ENCODE data around the genes MUC15, CCDC34, LGR4 and BDNF.

DNA sequence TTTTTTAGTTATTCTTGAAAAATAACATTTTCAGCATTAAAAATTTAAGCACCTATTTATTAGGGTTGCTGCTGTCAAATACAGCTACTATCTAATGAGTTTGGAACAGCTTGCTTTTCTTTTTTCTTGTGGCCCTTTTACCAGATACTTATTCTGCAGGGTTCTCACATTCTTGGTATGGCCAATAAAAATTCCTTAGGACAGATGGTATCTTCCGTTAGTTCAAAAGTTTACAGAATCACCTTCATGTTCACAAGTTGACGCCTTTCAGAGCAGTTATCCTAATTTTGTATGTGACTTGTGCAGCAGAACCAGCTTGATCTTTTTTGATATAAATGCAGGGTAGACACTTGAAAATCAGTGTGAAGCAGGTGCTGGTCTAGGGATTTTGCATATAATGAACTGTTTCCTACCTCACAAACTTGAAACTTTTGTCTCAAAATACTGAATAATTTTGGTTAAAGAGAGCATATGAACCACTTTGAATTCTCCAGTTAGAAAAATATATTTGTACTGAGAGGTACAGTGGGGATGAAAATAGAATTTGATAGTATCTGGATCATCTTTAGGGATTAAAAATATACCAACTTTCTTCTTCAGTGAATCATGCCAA lies 13.7 kb downstream of the GAS2 start:
- PRO-cap = no peak
- RAMPAGE, long total RNA, 4 experiments = no peak in any of the 4 experiments

DNA sequence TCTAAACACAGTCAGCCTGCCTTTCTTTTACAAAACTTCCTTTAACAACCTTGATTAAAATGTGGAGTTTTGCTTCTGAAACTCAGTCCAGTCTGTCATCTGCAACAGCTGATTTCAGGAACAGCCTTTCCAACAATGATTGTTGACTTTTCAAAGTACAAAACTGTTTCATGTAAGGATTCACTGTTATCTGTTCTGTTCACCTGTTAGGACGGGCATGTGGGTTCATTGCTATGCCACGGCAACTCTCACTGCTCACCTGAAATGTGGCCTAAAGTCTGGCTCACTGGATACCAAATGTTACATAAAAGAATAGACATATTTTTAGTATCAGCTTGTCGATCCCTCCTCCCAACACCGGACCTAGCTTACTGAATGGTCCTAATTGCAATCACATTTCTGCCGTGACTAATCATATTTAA lies 242.8 kb downstream of the LUZP2 start:
- PRO-cap = no peak
- RAMPAGE, long total RNA, 4 experiments = no peak in any of the 4 experiments

- PRO-cap = no peak
- RAMPAGE, long total RNA, 4 experiments = no peak in any of the 4 experiments
These were observed at the start of gene MUC15 for GRCh38 chr11:26571837-26573348. Gene MUC15, minus strand, starts transcription at chr11:26572263.

- PRO-cap = no peak
- RAMPAGE, long total RNA, 4 experiments = no peak in any of the 4 experiments
These were observed 21.7 kb downstream of the CCDC34 start for GRCh38 chr11:27341382-27341660.

DNA sequence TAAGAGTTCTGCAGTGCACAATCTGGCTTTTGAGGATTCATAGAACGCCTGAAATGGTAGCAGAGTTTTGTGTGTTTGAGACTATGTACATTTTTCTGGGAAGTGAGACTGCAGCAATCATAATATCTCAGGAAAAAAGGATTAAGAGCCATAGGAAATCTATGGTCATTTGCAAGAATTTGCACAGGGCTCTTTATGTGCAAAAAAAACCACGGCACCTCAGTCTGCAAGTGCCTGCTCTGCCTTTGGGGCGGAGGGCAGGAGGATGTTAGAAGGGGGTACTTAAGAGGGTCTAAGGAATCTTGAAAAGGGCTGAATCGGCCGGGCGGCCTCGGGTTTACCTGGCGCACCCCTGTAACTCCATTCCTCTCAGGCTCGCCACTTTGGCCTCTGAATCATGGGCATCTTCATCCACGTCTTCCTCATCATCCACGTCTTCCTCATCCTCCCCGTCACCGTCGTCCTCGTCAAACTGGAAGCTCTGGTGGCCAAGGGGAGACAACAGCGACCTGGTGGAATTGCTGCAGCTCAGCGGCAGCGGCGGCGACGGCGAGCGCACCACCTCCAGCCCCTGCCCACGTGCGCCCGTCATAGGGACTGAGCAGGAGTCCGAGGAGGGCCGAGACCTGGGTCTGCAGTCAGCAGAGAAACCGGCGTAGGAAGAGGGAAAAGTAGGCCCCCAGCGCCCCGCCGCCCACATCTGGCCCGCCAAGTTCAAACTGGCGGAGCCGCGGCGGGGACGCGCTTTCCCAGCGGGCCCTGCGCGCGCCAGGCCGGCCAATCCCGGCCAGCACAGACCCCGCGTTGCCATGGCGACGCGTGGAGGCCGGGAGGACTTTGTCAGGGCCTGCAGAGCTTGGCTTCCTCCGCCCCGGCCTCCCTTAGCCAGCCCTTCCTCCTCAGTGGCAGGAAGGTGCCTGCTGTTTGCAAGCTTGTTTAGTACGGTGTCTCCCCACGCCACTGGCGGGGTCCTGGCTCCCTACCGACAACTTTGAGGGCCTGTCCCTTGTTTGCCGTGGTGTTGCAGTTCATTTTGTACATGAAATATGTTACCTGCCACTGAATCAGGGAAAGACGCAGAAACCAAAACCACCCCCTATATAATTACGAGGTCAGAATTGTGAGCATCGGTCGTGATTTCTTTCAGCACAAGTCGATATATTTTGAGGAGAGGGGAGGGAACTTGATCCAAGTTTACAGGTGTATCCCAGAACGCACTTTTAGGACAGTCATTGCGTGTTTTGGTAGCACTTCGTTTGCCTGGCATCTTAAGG lies at the start of gene CCDC34:
Gene CCDC34, minus strand, starts transcription at position 721 of the 1,274 bp plus-strand sequence.
- PRO-cap = bidirectional peak, plus-strand start at position 902 of the sequence, minus-strand start at position 702 of the sequence
- RAMPAGE, long total RNA, 4 experiments = start-site peak on the minus strand in 2 of 4 experiments, centred at positions 672 to 696 of the sequence, 26 to 62 reads per replicate

DNA sequence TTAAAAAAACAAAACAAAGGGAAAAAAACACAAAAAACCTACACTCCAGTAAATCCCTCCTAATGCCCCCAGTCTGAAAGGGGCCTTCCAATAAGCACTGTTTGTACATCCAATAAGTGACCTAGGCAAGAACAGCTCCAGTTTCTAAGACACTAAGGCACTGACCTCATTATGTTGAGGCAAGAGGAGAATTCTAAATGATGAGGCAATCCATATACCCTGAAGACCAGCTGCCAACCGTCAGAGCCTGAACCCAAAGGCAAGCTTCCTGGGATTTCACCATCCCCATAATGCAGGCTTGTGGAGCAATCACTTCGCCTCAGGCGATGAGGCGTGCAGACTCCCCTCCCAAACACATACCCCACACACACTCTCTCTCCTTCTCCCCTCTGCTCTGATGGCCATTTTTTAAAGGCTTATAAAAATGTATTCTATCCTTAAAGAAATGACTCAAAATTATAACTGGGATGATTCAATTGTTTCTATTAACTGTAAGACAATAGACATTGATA lies 49.5 kb downstream of the LGR4 start:
- PRO-cap = no peak
- RAMPAGE, long total RNA, 4 experiments = no peak in any of the 4 experiments

DNA sequence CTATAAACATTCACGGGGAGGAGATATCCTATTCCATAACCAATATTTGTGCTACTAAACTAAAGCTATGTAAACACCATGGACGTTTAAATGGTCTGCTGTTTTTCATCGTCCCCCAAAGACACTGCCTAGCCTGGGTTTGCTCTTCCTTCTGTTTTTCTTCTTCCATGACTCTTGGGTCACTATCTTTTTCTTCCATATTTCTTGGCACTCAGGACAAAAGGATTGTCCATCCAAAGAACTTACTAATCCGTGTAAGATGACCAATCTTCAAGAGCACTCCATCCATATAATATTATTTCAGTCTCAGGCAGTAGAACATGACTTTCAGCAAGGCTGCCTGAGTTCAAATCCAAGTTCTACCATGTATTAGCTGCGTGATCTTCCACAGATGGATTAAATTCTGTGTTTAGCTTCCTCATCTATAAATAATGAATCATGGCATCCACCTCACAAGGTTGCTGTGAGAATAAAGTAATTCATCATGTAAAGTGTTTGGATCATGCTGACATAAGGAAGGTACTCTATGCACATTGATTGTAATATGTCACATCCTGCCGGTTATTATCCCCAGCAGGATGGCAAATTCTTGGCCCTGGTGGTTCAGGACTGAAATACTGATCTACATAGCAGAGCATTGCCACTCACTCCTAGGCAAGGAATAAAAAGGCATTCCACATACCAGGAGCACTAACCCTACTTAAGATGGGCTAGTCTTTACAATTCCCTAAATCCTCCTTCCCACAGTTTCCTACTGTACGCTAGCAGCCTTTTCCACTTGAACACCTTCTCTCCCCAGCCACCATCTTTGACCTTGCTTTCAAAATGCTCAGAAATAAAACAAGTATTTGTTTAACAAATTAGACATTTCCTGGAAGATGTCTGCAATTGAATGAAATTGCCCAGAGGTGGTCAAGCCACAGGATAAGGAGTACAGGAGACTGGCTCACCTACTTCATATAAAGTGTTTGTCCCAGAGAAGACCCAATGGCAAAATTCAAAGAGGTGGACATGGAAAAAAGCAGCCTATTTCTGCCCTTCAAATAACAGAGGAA lies 40.8 kb downstream of the LGR4 start:
- PRO-cap = no peak
- RAMPAGE, long total RNA, 4 experiments = start-site peak on the minus strand in 2 of 4 experiments, centred at positions 338 to 432 of the sequence, 21 to 32 reads per replicate

- PRO-cap = no peak
- RAMPAGE, long total RNA, 4 experiments = no peak in any of the 4 experiments
These were observed 2.5 kb downstream of the LGR4 start for GRCh38 chr11:27470157-27470384.

DNA sequence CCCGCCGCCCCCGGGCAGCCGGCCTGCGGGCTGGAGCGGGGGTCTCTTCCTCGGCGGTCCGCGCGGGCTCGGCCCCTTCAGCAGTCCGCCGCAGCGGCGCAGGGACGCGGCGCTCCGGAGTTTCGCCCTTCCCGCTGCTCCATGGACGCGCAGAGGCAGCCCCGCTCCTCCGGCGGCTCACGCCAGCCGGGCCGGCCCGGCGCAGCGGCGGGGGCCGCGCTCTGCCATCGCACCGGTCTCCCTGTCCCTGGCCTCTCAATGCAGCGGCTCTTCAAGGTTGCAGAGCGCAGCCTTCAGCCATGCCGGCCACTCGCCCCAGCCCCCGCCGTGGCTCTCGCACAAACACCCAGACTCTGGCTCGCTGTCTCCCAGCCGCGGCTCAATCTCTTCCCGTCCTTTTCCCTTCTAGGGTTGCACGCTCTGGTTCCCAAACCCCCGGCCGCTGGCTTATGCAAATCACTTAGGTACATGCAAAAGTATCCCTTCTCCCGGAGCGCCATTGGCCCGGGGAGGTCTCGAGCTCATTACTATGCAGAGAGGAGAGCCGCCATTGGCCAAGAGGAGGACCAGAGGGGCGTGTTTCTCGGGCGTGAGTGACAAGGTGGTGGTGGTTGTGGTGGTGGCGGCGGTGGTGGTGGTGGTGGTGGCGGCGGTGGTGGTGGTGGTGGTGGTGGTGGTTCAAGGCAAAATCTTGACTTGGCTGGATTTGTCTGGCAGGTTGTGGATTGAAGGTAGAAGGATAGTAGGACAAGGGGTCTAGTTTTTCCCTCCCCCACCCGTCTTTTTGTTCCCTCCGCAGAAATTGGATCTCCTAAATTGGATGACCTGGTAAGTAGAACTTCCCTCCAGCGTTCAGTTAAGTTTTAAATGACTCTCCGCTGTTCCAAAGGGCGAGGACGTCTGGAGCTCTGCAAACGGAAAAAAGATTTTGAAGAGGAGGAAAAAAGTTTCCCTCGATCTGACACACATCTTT lies at the start of gene LGR4:
Gene LGR4, minus strand, starts transcription at position 422 of the 973 bp plus-strand sequence.
- PRO-cap = unidirectional peak, minus-strand start at position 243 of the sequence; bidirectional peak, plus-strand start at position 607 of the sequence, minus-strand start at position 405 of the sequence
- RAMPAGE, long total RNA, 4 experiments = start-site peak on the minus strand in 3 of 4 experiments, centred at positions 401 to 404 of the sequence, 17 to 63 reads per replicate

GRCh38 chr11:27698682-27699940 lies 1.1 kb downstream of the BDNF start:
- PRO-cap = no peak
- RAMPAGE, long total RNA, 4 experiments = no peak in any of the 4 experiments

- PRO-cap = unidirectional peak, minus-strand start at chr11:27700455; bidirectional peak, plus-strand start at chr11:27700578, minus-strand start at chr11:27700455
- RAMPAGE, long total RNA, 4 experiments = no peak in any of the 4 experiments
These were observed at the start of gene BDNF for GRCh38 chr11:27699998-27701111. Gene BDNF, minus strand, starts transcription at chr11:27700455.

DNA sequence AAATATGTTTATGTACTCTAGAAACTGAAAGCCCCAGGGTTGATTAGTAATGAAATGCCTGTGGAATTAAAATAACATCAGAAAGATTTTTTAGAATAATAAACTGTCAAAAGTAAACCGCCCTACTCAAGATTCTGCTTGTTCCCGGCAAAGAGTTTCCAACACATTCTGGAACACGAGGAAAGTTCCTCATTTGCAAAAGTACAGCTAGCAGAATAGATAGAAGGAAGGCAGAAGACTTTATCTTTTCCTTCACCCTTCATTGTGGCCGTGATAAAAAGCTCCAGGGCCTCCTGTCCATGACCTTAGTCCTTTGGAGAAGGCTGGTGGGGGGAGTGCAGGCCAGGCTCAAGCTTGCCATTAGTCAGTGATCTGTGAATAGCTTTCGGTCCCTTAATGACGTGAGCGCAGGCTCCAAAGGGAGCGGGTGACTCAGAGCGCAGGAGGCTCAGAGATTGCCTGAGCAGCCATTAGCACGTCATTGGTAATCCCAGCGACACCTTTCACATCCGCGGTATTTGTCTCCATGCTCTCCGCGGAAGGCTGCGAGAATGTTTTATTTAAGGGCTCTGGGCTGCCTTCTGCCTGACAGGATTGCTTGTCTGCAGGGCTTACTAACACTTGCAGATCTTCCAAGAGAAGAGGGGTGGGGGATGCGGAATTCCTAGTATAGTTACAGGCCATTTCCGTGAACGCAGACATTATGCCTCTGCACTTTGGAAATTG lies 458.4 kb downstream of the METTL15 start:
- PRO-cap = no peak
- RAMPAGE, long total RNA, 4 experiments = no peak in any of the 4 experiments

DNA sequence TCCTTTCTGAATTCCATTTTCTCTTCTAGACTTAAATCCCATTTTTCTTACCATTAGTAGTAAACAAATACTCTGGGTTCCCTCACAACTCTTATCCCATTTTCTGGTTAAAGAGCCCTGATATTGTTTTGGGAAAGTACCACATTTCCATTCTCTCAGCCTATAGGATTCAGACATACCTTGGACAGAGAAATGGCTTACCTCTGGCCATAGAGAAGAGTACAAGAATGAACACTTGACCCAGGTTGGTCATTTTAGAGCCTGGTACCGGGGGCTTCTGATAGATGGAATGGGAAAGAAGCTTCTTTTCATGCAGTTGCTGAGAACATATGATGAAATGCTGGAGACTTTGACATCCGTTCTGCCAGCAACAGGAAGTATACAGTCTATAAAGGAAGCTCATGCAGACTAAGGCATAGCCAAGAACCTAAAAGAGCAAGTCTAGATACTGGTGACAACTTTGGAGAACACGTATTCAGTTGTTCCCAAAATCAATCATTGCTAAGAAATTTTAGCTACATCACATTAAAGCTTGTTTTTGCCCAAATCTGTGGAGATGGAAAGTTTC lies 894.5 kb downstream of the METTL15 start:
- PRO-cap = no peak
- RAMPAGE, long total RNA, 4 experiments = no peak in any of the 4 experiments

- PRO-cap = no peak
- RAMPAGE, long total RNA, 4 experiments = no peak in any of the 4 experiments
These were observed 3.2 kb downstream of the ARL14EP start for GRCh38 chr11:30325954-30326754.

DNA sequence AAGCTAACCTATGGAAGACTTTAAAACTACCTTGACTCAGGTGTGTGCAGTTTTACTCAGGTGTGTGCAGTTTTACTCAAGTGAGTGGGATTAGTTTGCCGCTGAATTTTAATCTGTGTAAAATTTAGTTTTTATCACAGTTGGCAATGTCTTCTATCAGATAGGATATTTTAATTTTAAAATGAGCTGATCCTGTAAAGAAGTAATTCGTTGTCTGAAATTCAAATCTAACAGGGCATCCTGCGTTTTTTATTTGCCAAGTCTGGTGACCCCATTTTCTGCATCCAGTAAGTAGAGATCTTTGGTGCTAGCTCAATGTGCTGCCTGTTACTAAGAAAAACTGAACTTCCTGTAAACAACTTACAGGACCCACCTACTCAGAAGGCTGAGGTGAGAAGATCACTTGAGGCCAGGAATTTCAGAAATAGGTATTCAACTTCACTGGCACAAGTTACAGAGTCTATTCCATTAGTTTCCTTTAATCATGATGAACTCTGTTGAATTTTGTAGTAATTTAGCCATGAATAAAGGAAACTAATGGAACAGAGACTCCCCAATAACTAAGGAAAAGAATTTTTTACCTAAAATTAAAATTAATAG lies 4.0 kb downstream of the ARL14EP start:
- PRO-cap = no peak
- RAMPAGE, long total RNA, 4 experiments = no peak in any of the 4 experiments

GRCh38 chr11:31836720-31836993 lies 25.5 kb upstream of the PAX6 start:
- PRO-cap = no peak
- RAMPAGE, long total RNA, 4 experiments = no peak in any of the 4 experiments

- PRO-cap = no peak
- RAMPAGE, long total RNA, 4 experiments = no peak in any of the 4 experiments
These were observed 39.5 kb downstream of the QSER1 start for GRCh38 chr11:32931952-32932671.

DNA sequence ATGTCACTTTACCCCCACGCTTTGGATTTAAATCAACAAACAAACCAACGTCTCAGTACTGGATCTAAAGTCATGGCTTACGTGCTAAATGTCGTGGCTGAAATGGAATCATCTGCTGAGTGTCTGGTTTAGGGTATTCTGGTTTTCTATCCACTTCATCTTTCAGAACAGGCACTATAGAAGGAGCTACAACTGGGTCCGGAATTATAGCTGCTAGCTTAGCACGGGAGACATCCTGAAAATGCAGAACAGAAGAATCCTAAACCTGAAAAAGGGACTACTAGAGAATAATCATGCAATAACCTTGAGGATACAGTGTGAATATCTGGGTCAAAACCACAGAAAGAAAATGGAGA lies 47.5 kb downstream of the TCP11L1 start:
- PRO-cap = no peak
- RAMPAGE, long total RNA, 4 experiments = no peak in any of the 4 experiments

- PRO-cap = no peak
- RAMPAGE, long total RNA, 4 experiments = start-site peak on the minus strand in 1 of 4 experiments, at chr11:33138237-33139011 at its widest, 16 reads per replicate
These were observed 23.0 kb downstream of the CSTF3 start for GRCh38 chr11:33138144-33138842.

DNA sequence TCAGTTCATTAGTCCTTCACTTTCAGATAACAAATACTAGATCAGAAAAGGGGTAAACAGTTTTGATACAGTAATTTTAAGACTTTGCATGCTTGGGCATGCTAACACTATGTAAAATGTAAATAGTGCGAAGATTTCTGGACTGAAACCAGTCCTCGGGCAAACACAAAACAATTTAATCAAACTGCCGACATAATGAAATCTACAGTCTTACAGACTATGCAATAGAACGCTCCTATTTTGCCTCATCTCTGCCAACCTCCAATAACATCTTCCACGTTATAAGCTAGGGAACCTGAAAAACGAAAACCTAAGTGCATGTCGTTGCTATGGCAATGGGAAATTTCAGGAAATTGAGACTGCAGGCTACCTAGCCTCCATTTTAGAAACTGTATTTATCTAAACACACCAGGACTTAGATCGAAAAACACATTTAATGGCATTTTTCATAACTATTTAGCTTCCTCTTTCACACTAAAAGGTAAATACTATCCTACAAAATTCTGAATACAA lies 1.2 kb downstream of the CSTF3 start:
- PRO-cap = no peak
- RAMPAGE, long total RNA, 4 experiments = no peak in any of the 4 experiments

Measured in Peyer's patch (tissue), 4 donors.